Epithelial cell of alveolus of lung (primary cell): ENCODE measurements around a stretch of chr5.

- RAMPAGE, long total RNA, result no peak
- RRBS, result no CpG with 5 or more reads among the region's 9 CpGs
Measured at GRCh38 chr5:133050223-133051031, 1.4 kb upstream of the HSPA4 start.

- RAMPAGE, long total RNA, result no peak
- RRBS, result no CpG with 5 or more reads among the region's 1 CpG
Measured at GRCh38 chr5:133099429-133099934, 47.7 kb downstream of the HSPA4 start.

DNA sequence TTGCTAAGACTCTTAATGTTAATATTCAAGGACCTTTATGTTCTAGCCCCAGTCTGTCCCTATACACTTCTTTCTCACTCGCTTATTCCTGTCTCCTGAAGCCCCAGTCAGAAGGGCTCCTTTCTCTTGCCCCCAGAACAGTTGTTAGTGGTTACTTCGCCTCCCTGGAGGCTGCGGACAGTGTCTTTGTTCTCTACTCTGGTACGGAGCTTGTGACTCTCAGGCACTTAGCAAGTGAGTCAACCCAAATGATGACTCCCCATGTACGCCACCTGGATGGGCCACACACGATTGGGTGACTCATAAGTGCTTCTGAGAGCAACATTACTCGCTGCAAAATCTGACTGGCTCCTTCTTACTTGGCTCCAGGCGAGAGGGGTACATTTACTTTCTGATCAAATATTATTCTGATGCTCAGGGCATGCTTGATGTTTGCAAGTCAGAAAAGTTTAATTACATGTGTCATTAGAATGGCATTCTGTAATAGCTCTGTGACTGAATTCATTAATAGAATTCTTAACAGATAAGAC lies 193.7 kb downstream of the HSPA4 start:
- RAMPAGE, long total RNA, result no peak
- RRBS, result no CpG with 5 or more reads among the region's 8 CpGs

DNA sequence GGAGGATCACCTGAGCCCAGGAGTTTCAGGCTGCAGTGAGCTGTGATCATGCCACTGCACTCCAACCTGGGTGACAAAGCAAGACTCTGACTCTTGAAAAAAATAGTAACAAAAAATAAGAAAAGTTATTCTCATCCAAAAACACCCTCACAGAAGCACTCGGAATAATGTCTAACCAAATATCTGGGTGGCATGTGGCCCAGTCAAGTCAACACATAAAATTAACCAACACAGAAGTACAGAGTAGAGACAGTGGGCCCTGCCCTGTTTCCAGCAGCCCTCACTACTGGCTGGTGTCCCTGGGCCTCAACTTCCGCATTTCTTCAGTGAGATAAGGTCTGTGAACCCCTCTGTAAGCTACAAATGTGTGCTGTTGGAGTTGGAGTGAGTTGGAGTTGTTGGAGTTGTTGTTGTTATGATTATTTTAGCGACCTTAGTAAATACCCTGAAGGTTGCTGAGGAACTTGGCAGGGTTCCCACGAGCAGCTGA lies 30.4 kb downstream of the C5orf15 start:
- RAMPAGE, long total RNA, result no peak
- RRBS, result no CpG with 5 or more reads among the region's 4 CpGs

DNA sequence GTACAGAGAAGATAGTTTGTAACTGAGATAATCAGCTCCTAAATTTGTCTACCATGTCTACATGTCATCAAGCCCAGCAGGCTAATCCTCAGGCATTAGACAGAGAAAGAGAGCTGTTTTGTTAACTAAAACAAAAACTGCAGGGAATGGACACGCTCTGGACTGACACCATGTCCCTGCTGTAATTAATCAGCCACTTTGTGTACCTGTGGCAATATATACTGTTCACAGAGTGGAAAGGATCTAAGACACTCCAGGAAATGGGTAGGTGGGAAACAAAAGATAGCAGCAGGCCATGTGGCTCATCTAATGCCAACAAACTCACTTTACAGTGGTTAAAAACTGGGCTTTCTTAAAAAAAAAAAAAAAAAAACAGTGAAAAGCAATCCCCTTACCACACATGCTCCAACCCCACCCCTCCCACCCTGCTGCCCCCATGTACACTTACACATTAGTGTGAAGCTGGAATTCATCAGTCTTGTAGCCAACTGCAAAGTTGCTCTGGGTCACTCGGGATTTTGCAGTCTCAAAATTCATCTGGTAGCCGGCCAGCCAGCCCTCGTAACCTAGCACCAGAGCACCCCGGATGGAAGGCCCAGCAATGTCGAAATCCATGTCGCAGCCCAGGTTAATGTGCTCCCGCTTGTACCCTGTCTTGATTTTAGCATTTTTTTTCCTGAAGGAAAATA lies 12.0 kb upstream of the C5orf15 start:
- RAMPAGE, long total RNA, result no peak
- RRBS, result no CpG with 5 or more reads among the region's 8 CpGs

DNA sequence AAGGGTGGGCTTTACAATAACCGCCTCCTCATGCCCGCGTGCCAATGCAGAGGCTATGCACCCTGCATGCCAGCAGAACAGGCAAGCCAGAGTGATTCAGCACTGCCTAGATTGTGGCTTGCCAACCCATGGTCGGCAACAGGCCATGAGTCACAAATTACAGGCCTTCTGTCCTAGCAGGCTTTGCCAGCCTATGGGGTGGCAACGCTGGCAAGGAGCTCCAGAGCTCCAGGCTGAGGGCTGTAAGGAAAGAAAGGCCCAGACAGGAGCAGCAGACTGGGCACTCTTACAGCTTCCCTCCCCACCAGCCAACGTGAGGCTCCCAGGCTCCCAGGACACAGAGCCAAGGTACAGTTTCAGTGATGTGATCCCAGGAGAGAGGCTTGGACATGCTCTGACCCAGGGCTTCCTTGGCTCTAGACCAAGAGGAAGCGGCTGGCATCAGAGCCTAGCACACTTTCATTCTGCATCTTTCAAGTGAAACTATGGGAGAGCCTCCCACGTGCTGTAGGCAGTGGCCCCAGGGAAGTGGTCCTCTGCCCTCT lies 54.2 kb upstream of the VDAC1 start:
- RAMPAGE, long total RNA, result no peak
- RRBS, result no CpG with 5 or more reads among the region's 8 CpGs

- RAMPAGE, long total RNA, result no peak
- RRBS, result 1% methylated on average over 42 of the region's 82 CpGs
Measured at GRCh38 chr5:134115093-134116049, 890 bp downstream of the TCF7 start.

DNA sequence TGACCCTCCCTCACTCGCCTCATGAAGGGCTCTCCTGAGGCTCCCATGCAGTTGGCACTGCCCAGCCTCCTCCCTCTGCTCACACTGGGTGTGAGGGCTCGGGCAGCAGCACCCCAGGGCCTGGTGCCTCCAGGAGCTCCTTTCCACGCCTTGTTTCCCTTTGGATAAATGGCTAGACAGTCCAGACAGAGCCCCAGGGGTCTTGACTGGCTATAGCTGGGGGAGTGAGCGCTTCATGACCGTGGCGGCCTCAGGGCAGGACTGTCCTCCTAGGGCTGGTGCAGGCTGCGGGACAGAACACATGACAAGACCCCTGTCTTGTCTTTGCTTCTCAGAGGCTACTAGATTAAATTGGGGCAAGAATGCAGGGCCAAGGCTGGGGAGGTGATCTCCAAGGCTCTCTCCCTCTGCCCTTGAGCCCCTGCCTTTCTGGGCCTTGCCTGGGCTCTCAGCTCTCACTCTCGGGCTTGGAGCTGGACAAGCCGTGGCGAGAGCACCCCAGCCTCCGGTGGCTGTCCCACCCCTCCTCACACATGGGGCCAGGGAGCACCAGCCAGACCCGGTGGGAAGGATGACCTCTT lies 13.9 kb downstream of the TCF7 start:
- RAMPAGE, long total RNA, result no peak
- RRBS, result 69% methylated on average over 2 of the region's 12 CpGs

- RAMPAGE, long total RNA, result no peak
- RRBS, result no CpG with 5 or more reads among the region's 9 CpGs
Measured at GRCh38 chr5:134134935-134135544, 20.6 kb downstream of the TCF7 start.

- RAMPAGE, long total RNA, result no peak
- RRBS, result no CpG with 5 or more reads among the region's 7 CpGs
Measured at GRCh38 chr5:134148454-134148928, 28.3 kb downstream of the SKP1 start.

GRCh38 chr5:134174917-134175675 lies 1.7 kb downstream of the SKP1 start:
- RAMPAGE, long total RNA, result no peak
- RRBS, result no CpG with 5 or more reads among the region's 8 CpGs

DNA sequence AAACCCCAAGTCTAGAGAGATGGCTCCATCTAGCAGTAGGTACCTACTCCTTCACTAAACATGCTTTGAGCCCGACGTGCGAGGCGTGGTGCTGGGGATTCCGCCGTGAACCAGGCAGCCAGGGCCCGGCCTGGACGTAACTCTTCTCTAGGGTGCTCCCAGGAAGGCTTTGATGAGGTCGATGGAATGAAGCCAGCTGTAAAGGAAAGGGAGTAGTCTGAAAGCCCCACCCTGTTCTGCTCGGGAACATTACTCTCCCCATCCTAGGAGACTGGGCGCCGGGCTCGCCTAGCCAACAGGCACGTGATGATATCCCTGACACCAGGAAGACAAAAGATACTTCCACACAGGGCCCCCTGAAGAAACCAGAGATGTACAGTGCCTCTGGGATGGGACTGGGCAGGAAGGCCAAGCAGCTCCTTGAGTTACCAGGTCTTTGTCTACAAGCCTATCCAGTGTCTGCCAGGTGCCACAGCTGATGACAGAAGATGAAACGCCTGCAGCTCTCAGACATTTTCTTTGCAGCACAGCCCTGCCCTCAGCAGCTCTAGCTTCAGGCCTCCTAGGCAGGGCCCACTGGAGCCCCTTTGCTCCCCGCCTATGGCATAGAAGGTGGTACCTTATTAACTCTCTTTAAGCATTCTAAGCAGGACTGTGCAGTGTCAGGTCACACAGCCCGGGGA lies 1.1 kb upstream of the SKP1 start:
- RAMPAGE, long total RNA, result no peak
- RRBS, result no CpG with 5 or more reads among the region's 17 CpGs

GRCh38 chr5:134201756-134202681 lies 23.9 kb downstream of the PPP2CA start:
- RAMPAGE, long total RNA, result no peak
- RRBS, result no CpG with 5 or more reads among the region's 5 CpGs

GRCh38 chr5:134226302-134226886 lies 521 bp upstream of the PPP2CA start:
- RAMPAGE, long total RNA, result no peak
- RRBS, result 1% methylated on average over 30 of the region's 49 CpGs

DNA sequence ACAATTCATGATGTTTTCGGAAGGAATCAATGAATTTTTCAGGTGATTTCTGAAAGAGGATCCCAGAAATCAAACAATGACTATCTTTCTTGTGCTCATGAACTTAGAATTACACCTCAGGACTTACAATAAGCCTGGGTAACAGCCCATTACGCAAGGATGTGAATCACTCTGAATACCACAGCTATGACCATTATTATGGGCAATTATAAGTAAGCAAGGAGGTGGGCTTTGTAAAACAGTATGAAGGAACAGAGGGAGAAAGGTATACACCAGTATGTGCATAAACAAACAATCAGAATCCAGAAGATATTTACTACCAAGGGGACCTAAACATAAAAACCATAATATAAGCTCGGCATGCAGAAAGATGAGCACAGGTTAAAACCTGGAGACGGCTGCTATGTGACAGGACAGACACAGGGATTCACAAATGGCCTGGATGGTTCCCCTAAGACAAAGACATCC lies 21.6 kb upstream of the PPP2CA start:
- RAMPAGE, long total RNA, result no peak
- RRBS, result no CpG with 5 or more reads among the region's 4 CpGs

DNA sequence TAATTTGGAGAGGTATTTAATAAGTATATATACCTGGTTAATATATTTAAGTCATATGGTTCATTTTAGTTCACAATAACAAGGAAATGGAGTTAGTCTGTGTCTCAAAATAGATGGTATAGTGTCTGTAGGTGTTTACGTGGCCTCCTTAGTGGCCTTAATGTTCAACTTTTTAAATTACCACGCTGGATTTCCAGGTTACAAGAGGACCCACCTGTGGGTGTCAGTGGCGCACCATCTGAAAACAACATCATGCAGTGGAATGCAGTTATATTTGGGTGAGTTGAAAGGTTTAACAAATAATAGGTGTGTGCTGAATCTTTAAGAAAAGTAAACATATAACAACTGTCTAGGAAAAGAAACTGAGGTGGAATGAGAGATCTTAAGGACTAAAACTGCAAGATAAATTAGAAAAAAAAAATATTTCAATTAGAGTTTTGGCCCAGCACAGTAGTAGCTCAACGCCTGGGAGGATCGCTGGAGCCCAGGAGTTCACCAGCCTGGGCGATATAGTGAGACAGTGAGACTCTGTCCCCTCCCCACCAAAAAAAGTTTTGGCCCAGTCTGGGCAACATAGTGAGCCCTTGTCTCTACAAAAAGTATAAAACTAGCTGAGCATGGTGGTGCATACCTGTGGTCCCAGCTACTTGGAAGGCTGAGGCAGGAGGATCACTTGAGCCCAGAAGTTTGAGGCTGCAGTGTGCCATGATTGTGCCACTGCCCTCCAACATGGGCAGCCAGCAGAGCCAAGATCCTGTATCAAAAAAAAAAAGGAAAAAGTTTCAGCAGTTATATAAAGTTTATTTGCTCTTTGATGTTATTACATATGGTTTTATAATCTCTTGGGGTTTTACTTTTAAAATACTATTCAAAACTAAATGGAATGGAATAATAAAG lies 3.1 kb downstream of the UBE2B start:
- RAMPAGE, long total RNA, result no peak
- RRBS, result no CpG with 5 or more reads among the region's 6 CpGs

GRCh38 chr5:134415738-134416335 lies 4.2 kb upstream of the CDKN2AIPNL start:
- RAMPAGE, long total RNA, result no peak
- RRBS, result no CpG with 5 or more reads among the region's 9 CpGs

- RAMPAGE, long total RNA, result no peak
- RRBS, result no CpG with 5 or more reads among the region's 5 CpGs
Measured at GRCh38 chr5:134459208-134459617, 47.5 kb upstream of the CDKN2AIPNL start.

GRCh38 chr5:134524771-134525592 lies 488 bp upstream of the JADE2 start:
- RAMPAGE, long total RNA, result no peak
- RRBS, result 2% methylated on average over 13 of the region's 59 CpGs

- RAMPAGE, long total RNA, result no peak
- RRBS, result 2% methylated on average over 47 of the region's 91 CpGs
Measured at GRCh38 chr5:134526357-134527338, 1.2 kb downstream of the JADE2 start.